Fallopian tube (tissue), 1 donor: ENCODE data around the genes TNFAIP8L3 and LYSMD2.

DNA sequence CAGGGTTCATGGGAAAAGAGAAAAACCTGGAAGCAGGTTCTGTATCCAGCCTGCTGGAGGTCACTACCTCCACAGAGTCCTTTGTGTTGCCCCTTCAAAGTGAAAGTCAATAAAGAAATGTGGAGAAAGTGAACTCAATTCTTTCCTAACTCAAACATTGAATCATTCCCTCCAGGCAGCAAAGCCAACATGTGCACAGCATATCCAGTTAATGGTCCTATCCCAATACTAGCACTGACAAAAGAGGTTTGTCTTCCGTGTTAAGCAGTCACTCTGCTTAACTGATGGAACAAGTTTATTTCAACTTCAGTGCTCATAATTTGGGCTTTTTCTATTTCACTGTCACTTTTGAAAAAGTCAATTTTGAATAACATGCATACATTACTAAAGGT is 45.5 kb downstream of the FGF7 start:
- PRO-cap, result no peak

- PRO-cap, result no peak
Observed at GRCh38 chr15:49720105-49720477, 99.2 kb downstream of the DTWD1 start.

GRCh38 chr15:50224483-50225024 is 41.0 kb downstream of the HDC start:
- PRO-cap, result no peak

DNA sequence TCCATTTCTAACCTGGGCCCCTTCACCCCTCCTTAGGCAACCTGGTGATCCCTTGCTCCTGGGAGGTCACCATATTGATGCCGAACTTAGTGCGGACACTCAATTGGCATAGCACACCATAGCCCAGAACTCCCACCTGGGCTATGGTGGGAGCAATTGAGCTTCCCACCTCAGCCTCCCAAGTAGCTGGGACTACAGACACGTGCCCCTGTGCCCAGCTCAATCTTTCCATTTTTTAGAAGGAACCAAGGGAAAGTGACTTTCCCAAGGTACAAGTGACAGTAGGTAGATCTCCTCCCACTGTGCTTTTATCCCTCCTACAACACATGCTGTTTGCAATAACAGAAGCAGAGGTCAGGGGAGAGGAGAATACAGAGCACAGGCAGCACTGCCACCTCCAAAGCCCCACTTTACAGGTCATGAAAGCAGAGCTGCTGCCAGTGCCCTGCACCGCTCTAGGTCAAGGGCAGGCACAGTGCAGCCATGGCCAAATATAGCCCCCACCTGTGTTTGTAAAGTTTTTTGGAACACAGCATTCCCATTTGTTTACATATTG is 20.7 kb downstream of the HDC start:
- PRO-cap, result no peak

GRCh38 chr15:50341731-50342159 is 13.3 kb downstream of the GABPB1 start:
- PRO-cap, result no peak

DNA sequence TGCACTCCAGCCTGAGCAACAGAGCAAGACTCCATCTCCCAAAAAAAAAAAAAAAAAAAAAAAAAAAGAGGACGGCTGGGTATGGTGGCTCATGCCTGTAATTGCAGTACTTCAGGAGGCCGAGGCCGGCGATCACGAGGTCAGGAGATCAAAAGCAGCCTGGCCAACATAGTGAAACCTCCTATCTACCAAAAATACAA is 51.1 kb downstream of the TRPM7 start:
- PRO-cap, result no peak

DNA sequence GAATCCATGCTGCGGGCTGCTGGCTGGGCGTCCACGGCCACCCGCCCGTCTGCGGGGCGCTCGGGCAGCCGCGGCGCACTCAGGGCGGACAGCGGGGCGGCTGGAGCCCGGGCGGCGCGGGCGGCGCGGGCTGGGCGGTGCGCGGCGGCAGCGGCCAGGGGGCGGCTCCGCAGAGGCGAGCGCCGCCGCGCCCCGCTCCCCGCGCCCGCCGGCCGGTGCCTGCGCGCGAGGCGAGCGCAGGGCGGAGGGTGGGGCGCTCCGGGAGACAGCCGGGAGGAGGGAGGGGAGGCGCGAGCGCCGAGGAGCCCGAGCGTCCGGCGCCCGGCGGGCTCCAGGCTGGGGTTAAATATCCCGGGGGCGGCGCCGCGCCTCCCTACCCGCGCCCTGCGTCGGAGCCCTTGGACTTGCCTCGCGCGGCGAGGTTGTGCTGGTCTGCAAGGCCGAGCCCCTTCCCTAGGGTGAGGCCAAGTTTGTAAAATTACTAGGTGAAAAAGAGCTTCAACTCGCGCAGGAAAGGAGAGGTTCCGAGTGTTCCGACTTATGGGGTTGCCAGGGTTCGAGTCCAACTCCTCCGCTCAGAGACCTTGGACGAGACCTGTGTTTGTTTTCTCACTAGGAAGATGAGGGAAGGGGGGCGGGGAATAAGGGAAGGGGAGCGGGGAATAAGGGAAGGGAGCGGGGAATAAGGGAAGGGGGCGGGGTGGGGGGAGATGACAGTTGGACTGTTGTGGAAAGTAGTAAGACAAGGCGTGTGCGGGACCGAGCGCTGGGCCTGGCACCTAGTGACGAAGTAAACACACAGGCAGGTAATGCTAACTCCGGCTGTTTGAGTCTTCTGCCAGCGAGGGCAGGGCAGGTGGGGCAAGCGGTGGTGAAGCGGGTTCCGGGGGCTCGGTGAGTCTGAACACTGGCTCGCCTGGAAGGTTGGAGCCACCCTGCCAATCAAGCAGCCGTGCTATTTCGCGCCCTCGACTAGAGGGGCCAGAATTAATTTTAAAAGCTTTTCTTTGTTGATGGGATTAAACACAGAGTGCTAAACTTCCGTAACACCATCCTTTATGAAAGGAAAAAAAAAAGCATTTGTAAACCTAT is at the start of gene TNFAIP8L3:
Gene TNFAIP8L3 (minus strand): TSS at position 319 of the 1,092 bp plus-strand sequence.
- PRO-cap, result bidirectional peak, plus-strand start at position 268 of the sequence, minus-strand start at position 319 of the sequence; bidirectional peak, plus-strand start at position 841 of the sequence, minus-strand start at position 792 of the sequence

DNA sequence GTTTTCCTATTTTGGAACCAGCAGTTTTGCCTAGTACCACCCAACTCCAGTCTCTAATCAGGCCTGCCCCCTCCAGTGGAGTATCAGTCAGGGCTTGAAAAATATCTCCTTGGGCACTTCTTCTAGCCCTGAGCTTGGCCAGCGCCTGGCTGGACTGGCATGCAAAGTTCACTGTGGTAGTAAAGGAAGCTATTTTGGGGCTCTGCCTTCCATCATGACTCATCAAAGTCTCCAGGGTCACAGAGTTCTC is 110.1 kb downstream of the CYP19A1 start:
- PRO-cap, result no peak

DNA sequence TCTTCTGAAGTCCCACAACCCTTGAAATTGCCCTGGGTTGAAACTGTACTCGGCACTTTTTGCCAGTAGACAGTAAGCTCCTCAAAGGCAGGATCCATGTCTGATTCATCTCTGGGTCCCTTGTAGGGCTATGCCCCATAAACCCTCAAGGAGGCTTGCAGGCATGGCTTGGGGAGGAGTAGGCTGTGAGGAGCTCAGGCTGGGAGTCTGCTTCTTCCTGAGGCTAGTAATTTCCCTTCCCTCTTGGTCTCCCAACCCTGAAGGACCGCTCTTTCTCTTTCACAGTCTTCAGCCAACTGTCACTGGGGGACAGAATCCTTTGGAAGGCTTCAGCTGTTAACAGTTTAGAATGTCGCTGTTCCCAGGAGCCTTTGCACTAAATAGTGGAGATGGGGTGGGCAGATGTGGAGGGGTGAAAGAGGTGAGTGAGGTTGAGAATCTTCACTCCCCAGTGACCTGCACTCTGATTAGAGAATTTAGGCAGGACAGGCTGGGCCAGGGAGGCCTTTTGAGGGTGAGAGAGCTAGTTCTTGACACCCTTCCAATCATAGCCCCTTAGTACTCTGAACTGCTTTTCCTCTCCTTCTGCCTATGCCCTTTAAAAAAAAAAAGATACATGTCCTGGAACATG is 35.5 kb downstream of the CYP19A1 start:
- PRO-cap, result no peak

DNA sequence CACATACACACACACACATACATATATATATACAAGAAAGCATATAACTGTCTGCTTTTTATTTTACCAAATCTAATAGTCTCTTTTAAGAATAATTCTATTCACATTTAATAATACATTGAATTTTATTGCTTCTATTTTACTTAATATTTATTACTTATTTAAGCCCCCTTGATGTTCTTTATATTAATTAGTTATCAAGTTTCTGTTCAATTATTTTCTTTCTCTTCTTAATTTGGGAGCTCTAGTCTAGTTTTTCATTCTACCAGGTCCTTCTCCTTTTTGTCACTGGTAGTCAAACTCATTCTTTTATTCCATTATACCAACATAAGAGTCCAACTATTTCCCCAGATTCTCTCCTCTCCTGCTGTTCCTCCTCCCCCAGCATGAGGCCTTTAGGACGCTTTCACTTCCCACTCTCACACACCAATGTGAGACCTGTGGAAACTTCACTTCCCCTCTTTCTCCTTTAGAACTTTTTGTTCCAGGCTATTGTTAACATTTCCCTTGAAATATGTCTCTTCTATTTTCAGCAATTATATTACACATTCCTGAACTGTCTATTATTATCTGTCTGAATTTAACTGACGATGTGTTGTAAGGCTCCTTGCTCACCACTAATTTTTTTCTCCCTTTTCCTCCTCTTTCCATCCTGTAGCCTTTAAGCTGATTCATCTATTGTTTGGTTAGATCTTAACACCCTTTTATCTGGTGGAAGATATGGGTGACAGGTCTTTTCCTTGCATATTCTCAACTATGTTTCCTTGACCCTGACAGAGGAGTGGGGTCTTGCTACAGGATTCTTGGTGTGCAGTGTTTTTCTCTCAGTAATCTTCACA is 6.2 kb downstream of the CYP19A1 start:
- PRO-cap, result no peak

- PRO-cap, result no peak
Observed at GRCh38 chr15:51423127-51423449, 81.6 kb downstream of the GLDN start.

DNA sequence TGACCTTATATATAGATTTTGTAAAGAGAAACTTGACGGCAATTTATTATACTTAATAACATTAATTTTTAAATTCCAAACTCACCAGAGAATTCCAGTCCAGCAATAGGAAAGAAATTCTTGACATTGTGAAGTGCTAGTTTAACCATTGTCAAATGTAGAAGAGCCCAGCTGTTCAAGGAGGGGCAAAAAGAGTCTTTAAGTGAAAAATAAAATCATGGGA is 123.9 kb downstream of the GLDN start:
- PRO-cap, result no peak

GRCh38 chr15:51737542-51737974 is at the start of gene LYSMD2:
Gene LYSMD2 (minus strand): TSS chr15:51737655.
- PRO-cap, result bidirectional peak, plus-strand start at chr15:51737750, minus-strand start at chr15:51737646

- PRO-cap, result unidirectional peak, minus-strand start at chr15:52021303
Observed at GRCh38 chr15:52020739-52021740, 2.0 kb downstream of the MAPK6 start.

GRCh38 chr15:52187137-52187593 is 4.0 kb downstream of the GNB5 start:
- PRO-cap, result no peak

DNA sequence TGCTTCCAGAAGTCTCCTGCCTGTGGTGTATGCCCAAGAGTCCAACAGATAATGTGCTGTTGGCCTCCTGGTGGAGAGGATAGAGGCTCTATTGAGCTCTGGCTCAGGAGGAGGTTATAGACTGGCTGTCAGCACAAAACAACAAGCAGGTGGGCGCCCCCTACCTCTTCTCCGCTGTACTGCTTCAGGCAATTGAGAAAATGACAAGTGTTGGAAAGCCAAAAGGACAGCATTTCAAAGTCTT is 17.1 kb upstream of the GNB5 start:
- PRO-cap, result no peak

GRCh38 chr15:52223358-52224022 is 32.3 kb upstream of the GNB5 start:
- PRO-cap, result no peak

GRCh38 chr15:52261470-52262323 is 33.9 kb downstream of the MYO5C start:
- PRO-cap, result unidirectional peak, minus-strand start at chr15:52261789; bidirectional peak, plus-strand start at chr15:52262111, minus-strand start at chr15:52261905

GRCh38 chr15:52262324-52262910 is 33.2 kb downstream of the MYO5C start:
- PRO-cap, result no peak

DNA sequence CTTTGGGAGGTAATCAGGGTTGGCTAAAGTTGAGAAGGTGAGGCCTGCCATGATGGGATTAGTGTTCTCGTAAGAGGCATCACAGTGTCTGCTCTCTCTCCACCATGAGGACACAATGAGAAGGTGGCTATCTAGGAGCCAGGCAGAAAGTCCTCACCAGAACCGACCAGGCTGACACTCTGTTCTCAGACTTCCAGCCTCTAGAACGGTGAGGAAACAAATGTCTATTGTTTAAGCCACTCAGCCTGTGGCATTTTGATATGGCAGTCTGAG is 32.8 kb downstream of the MYO5C start:
- PRO-cap, result no peak